Gallbladder (tissue), 1 donor: ENCODE measurements around a stretch of chr11.

DNA sequence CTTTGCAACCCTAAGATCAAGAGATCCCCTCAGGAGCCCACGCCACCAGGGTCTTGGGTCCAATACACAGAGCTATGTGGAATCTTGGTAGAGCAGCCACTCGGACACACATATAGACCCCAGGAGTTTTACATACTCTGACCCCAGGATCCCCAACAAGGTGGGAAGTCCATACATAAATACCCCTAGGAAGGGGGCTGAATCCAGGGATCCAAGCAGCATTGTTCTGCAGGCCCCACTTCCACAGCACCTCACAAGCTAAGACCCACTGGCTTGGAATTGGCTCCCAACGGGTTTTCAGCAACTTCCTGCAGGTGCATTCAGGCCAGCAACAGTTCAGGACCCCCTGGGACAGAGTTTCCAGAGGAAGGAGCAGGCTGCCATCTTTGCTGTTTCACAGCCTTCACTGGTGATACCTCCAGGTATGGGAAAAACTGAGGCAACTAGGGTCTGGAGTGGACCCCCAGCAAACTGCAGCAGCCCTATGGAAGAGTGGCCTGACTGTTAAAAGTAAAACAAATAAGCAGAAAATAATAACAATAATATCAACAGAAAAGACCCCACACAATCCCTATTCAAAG is 43.8 kb downstream of the USP47 start:
- PRO-cap: no peak

GRCh38 chr11:11960205-11961318 is 47.9 kb downstream of the DKK3 start:
- PRO-cap: no peak

DNA sequence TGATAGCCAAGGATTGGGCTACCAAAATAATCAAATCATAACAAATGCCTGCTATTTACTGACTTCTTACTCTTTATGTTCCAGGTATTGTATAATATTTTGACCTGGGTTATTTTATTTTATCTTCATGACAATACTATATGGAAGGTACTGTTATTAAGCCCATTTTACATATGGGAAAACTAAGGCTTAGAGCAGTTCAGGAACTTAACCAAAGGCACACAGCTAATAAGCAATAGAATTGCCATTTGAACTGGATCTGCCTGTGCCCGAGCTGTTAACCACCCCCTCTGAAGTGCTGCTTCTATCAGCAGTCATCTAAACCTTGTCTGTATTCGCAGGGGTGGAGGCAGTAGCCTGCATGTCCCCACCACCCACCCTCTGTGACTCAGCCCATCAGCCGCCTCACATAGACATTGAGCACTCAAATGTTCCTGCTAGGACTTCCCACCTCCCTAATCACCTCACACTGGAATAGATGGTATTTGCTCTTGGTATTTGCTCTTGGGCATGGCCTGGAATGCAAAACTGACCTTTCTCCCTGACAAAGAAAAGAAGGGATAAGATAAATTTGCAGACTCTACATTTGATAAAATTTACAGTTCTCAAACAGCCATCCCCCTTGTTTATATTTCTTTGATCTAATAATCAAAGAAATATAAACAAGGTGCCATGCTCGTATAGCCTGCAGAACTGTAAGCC is 16.2 kb downstream of the DKK3 start:
- PRO-cap: no peak

DNA sequence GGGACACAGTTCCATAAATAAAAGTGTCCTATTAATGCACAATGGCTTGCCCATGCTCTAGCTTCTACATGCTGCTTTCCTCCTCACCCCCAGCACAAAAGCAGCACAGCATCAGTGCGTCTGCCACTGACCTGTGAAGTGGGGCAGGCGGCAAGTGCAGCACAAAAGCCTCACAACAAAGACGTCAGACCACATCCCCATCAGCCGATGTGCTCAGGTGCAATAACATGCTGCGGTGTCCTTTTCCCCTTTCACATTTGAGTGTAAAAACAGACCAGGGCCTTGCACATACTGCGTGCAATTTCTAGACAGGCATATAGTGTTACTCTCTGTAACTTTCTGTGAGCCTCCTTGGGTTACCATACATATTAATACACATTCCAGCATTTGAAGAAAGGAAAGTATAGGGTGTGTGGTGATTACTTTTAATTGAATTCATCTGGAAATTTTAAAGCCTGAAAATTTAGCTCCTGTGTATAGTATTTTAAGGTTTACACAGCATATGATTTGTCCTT is 12.7 kb downstream of the DKK3 start:
- PRO-cap: no peak

DNA sequence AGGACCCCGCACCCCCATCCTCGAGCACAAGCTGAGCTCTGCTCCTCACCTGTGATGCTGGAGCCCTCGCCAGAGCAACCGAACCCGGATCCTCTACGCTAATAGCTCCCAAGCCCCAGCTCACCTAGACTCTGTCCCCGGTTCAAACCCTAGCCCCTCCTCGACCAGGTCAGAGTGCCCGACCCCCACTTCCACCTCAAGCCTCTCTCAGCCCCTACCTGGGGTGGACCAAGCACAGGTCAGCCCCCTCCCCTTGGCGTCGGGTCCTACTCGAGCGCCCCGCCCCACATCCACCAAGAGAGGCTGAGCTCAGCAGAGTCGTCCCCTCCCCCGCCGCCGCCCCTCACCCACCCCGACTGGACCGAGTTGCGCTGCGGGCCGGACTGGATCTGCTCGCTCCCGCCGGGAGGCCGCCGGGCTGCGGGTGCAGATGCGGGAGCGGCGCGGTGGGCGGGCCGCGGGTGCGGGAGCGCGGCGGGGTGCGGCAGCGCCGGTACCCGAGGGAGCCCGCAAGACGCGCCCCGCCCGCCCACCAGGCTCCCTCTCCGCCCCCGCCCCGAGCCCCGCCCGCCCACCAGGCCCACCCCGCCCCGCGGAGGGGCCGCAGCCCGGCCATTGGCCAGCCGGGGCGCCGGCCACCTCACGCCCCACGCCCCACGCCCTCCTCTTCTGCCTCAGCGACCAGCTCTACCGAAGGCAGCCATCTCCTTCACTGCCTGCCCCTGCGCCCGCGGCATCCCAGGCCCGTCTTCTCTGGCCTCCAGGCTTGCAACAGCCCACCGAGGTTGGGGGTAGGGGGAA is 595 bp upstream of the DKK3 start:
- PRO-cap: bidirectional peak, plus-strand start at position 674 of the sequence, minus-strand start at position 516 of the sequence

DNA sequence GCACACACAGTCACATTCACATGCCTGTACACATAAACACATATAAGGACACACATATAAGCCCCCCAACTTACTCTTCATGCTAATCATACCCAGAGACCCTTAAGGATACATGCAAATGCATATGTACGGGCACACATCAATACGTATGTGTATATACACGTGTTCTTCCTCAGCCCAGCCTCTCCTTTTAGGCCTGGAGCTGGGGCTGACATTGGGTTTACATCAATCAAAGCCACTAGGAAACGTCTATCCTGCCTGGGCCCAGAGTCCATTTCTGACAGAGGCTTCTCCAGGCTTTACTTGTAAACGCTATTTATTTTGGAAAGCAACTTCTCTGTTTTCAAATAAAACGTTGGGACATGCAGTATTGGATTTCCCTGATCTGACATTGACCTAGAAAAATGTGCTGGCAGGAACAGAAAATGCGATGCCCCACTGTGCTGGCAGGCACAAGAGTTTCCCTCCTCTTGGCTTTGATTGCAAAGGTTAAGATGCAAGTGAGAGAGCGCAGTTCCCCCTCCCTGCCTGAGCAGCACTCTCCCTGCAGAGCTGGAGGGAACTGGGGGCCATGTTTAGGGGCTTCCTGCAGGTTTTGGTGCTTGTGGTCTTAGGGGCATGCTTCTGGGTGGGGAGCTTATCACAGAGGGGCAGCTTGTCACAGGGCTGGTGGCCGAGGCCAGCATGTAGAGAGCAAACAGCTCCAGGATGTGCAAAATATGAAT is 42.0 kb upstream of the DKK3 start:
- PRO-cap: no peak

GRCh38 chr11:12054049-12054392 is 45.6 kb upstream of the DKK3 start:
- PRO-cap: no peak

GRCh38 chr11:12119367-12119886 is 9.0 kb downstream of the MICAL2 start:
- PRO-cap: no peak

DNA sequence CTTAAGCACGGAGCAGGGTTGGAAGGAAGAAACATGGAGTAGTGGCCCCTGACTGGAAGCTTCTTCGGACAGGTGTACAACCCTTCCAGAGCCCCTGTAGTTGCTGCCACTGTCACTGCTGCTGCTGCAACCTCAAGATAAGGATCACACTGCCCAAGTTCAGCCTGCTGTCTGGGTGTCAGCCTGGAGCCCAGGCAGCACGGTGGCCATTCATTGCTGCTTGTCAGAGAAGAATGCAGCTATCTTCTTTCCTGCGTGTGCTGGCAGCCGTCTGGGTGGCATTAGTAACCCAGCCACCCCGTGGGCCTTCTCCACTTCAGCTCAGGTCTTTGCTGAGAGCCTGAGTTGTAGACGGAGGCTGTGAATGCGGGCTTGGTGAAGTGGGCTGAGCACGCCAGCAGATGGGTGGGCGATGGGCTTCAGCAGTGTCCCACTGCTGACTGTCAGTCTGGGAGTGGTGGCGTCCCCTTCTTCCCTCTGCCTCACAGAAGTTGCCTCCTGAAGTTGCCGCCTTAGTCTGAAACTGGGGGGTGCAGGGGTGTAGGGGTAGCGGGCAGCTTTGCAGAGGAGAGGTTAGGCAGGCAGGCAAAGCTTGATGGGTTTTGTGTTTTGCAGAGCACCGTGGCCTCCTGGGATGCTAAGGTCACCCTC is 106.8 kb downstream of the MICAL2 start:
- PRO-cap: no peak

DNA sequence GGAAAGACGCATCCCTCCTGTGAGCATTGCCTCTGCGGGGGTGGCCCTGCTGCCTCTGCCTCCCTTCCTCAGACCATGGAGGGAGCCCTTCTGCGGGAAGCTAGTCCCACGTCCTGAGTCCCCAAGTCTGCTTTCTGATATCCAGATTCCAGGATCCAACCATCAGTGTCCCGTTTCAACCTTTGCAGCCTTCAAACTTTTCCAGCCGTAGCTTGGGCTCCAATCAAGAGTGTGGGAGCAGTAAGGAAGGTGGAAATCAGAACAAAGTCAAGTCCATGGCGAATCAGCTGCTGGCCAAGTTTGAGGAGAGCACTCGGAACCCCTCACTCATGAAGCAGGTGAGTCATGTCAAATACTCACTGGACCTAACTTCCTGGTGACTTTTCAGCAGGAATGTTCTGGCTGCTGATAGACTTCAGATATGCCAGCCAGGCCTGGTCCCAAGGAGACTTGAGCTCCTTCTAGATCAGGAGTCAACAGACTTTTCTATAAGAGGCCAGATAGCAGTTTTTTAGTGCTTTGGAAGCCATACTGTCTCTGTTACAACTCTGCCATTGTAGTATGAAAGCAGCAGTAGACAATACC is 128.9 kb downstream of the MICAL2 start:
- PRO-cap: no peak

DNA sequence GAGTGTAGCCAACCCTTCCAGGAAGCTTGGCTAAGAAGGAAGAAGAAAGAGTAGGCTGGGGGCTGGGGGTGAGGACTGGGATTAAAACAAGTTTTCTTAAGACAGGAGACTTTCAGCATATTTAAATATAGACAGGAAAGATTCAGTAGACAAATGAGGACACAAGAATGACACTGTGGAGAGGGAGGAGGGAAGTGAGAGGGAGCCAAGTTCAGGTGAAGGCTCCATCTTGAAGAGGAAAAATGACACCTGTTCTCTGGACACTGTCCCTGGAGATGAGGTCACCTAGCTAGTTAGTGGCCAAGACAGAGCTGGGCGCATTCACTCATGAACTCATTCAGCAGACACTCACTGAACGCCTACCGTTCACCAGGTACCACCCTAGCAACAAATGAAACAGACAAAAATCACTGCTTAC is 103.4 kb upstream of the PARVA start:
- PRO-cap: no peak

GRCh38 chr11:12390579-12391177 is 13.3 kb downstream of the PARVA start:
- PRO-cap: no peak

DNA sequence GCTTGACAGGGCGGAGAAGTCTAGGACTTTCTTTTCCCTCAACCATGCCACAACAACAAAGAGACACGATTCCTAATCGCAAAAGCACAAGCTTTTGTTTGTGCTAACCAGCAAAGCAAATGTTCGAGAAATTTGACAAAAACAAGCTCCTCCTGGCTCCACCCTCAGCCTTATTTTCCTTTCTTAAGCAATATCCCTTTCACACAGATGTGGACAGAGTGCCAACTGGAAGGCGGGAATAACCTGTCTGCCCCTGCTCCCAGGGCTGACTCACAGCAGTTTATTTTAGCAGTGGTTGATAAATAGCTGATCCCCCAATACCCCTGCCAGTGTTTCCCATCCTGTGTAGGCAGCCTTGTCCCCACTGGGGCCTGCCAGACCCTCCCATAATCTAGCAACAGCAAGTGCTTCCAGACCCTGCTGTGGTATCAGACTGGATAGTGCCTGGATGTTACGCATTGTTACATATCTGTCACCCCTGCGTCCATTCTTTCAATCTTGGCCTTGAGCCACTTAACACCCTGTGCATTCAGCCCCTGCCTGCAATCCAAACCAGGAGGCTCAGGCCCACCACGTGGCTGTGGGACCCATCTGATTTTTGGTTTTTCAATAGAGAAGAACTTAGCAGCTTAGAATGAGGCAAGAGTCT is 53.6 kb downstream of the PARVA start:
- PRO-cap: unidirectional peak, plus-strand start at position 202 of the sequence

GRCh38 chr11:12434309-12434707 is 56.9 kb downstream of the PARVA start:
- PRO-cap: no peak

DNA sequence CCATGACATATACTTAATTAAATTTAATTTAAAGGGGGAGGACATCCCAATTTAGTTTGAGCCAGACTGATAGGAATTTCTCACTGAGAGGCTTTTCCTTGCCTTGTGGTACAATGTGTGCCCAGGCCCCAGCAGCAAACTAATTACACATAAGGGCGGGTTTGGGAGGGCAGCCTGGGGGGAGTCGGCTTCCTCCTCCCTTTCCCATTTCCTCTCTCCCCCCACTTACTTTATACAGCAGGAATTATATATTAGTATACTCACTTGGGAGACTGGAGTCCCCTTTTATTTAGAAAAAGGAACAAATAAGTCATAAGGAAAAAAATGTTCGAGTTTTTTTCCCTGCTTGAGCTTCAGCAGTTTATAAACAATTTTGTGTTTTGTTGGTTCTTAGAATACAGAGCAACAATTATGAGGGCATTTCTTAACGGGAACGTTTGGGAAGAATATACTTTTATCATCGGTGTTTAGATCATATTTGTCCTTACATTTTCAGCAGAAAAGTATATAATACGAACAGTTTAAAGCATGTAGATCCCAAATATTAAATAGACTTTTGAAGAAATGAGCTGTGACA is 3.1 kb downstream of the TEAD1 start:
- PRO-cap: unidirectional peak, minus-strand start at position 85 of the sequence; unidirectional peak, minus-strand start at position 115 of the sequence

DNA sequence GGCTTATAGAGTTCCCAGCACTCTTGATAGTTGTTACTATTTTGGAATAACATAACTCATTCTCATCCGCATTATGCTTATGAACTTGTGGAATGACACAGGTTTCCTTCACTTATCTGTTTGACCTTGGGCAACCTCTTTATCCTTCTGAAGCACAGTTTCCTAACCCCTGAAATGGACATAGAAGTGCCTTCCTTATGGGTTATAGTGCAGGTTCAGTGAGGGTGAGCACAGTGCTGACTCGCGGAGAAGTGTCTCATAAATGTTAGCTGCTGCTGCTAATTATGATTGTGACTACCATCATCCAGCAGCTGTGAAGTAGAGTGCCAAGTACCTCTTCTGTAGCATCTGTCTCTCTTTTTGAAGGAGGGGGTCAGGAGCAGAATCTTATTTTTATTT is 15.1 kb downstream of the TEAD1 start:
- PRO-cap: no peak

DNA sequence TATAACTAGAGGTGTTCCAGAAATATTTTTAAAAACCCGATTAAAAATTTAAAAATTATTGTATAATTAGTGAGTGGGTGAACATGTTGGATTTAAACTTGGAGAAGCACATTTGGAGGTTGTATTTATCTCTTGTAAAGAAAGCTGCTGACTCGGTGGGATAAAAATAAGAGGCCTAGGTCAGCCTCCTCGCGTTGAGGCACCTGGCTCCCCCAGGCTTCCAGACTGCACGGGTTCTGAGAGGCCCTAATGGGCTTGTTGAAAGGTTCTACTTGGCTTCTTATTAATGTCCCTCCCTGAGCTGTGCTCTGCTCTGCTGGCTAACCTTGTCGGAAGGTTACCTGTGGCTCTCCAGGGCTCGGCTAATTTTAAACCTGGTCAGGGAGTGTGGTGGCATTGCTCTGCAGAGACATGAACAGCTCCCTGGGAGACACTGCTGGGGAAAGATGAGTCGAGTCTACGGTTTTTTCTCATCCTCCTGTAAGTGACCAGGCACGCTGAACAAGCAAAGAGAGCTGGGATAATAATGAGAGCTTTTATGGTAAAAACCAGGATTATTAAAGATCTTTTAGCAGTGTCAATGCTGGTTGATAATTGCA is 70.5 kb downstream of the TEAD1 start:
- PRO-cap: no peak

DNA sequence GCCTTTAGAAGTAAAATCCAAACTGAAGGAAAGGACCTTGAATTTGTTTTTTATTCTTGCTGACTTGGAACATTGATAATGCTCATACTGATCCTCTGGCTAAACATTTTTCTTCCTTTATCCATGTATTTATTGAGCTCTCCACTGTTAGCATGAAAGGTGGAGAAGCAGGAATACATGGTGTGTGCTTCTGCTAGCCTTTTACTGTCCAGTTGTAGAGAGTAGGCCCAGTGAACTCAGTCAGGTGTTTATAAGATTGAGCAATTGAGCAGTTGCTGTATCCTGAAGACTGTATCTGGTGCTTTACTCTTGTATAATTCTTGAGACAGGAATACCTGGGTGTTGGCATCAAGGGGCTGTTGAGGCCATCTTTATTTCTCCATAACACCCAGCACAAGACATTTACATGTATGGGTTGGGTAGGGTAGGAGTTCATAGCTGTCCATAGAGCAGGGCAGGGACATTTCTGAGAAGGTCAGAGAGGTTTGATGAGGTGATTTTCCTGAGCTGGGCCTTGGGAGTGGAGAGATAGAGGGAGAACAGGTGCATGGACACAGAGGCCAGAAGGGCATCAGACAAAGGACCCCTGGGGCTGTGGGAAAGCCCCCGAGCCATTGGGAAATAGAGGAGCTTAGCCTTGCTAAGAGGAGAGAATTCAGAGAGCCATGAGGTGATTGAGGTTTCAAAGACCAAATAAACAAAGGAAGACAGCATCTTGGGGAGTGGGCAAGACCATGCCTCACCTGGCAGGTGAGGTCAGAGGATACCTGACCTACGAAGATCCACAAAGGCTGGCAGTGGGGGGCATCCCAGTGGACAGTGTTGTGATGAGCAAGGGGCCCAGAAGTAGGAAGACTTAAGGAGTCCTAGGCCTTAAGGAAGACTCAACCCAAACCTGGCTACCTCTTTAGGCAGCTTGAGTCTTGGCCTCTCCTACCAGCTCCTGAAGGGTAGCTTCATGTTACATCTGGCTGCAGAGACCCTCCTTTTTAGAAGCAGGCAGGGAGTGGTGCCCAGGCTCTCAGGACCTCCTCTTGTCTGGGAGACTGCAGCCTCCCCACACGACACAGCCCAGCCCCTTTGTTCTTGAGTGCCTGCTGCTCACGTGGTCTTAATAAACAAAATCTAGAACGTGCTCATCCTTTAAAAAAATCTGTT is 155.7 kb downstream of the TEAD1 start:
- PRO-cap: no peak

GRCh38 chr11:13118539-13118995 is 109.5 kb downstream of the RASSF10 start:
- PRO-cap: no peak

DNA sequence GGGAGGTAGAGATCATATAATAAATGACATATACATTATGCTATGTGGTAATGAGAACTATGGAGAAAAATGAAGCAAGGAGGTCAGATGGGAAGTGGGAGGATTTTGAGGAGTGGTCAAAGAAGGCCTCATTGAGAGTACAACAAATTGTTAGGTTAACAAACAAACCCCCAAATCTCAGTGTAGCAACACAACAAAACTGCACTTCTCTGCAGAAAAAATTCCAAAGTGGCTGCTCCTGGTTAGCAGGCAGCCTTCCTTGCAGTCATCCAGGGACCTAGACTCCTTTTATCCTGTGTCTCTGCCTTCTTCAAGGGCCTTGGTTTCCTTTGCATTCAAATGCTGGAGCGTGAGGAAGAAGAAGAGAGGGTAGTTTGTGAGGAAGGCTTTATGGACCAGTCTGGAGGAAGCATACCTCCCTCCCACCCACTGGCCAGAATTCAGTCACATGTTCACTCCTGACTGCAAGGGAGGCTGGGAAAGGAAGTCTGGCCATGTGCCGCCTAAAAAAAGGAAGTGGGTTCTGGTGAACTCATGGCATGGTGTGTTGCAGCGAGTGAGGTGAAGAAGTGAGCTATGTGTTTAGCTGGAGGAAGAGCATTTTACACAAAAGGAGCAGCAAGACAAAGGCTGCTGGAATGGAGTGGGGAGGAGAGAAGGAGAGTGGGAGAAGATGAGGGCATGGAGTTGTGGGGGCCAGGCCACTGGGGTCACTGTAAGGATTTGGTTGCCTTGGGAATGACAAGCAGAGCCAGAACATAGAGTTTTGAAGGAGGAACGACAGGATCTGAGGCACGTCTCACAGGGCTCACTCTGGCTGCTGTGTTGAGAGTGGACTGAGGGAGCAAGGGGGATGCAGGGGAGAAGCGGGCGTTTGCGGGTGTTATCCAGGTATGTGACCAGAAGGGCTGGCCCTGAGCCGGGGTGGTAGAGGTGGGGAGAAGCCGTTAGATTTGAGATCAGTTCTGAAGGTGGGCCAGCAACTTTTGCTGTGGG is 26.1 kb downstream of the BMAL1 start:
- PRO-cap: no peak